ENCODE data around the genes CORO7, NUDT16L1, DNAAF8 and PPL.

DNA sequence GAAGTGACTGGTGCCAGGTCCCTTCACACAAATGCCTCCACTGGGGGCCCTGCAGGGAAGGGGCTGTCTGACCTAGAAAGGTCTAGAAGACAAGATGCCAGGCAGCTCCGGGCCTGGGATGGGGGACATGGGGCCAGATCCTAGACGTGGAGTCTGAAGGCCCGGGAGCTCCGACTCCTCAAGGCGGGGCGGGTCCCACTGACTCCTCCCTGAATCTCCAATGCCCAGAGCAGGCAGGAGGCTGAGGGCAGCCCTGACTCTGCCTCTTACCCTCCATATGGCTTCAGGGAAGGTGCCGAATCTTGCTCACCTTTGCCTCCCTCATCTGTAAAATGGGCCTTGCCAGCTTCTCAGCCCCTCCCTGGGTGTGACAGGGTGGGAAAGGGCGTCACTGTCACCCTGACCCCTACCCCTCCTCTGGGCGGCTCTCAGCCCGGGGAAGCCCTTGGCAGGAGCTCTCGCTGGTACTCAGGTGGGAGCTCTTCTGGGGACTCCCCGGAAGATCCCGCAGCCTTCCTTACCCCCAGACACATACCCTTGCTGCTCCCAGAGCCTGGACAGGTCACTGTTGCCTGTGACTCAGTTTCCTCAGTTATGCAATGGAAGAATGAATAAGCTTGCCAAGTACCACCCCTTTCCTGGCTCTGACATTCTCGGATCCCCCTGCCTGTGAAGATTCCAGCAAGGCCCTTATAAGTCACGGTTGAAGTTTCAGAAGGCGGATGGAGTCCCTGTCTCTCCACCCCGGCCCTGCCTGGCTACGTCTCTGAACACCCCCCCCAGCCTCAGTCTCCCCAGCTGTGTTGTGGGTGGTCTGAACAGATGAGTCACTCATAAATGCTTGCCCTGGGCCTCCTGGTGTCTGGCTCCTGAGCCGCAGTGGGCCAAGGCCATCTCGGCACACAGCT, 15.0 kb downstream of the VASN start:
- RRBS = 96% methylated on average over 6 of the region's 20 CpGs

DNA sequence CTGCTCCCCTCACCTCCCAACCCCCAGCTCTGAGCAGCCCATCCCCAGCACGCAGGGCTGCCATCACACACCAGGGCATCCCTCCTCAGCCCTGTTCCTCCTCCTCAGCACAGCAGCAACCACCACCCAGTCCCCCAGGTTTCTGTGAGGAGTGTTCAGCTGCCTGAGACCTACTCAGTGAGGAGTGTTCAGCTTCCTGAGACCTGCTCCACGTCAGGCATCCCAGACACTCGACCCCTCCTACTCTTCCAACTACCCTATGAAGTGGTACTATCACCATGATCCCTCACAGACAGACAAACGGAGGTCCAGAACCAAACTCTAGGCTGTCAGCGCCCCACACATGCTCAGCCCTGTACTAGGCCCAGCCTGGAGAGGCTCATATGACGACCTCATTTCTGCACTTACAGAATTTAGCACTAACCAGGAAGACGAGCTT, 21.0 kb downstream of the CORO7 start:
- RRBS = no CpG with 5 or more reads among the region's 7 CpGs

GRCh38 chr16:4397262-4397532, 19.2 kb downstream of the CORO7 start:
- RRBS = no CpG with 5 or more reads among the region's 9 CpGs

DNA sequence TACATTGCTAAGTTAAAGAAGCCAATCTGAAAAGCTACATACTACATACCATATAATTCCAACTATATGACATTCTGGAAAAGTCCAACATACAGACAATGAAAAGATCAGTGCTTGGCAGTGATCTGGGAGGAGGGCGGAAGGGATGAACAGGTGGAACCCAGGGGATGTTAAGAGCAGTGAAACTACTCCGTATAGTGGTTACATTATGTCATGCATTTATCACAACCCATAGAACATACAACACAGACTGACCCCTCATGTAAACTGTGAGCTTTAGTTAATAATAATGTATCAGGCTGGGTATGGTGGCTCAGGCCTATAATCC, 16.5 kb downstream of the CORO7 start:
- RRBS = no CpG with 5 or more reads among the region's 2 CpGs

- RRBS = 1% methylated on average over 51 of the region's 88 CpGs
Measured at GRCh38 chr16:4416064-4416752, at the start of gene CORO7. Gene CORO7, minus strand, starts transcription at chr16:4416596.

DNA sequence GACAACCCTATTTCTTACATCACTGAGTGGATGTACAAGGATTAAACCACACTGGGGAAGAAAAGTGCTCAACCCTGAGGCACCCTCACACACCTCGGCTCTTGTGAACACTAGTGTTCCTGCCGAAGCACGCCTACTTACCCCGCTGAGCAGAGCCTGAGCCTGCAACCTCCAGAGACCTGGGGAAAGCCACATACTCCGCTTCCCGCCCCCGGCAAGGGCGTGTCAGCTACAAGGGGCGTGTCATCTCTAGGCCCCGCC, 172 bp upstream of the HMOX2 start:
- RRBS = under 1% methylated on average over 4 of the region's 10 CpGs

DNA sequence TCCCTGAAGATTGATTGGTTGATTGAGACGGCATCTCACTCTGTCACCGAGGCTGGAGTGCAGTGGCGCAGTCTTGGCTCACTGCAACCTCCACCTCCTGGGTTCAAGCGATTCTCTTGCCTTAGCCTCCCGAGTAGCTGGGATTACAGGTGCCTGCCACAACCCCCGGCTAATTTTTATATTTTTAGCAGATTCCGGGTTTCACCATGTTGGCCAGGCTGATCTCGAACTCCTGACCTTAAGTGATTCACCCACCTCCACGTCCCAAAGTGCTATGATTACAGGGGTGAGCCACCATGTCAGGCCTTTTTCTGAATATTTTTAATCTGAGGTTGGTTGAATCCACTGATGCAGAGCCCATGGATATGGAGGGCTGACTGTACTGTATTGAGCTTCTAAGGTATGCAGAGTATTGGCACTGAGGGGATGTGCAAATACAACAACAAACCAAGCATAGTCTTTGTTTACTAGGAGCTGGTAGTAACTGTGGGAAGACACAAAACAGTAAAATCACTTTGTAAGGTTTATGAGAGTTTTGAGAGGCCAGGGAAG, 8.8 kb downstream of the HMOX2 start:
- RRBS = no CpG with 5 or more reads among the region's 9 CpGs

DNA sequence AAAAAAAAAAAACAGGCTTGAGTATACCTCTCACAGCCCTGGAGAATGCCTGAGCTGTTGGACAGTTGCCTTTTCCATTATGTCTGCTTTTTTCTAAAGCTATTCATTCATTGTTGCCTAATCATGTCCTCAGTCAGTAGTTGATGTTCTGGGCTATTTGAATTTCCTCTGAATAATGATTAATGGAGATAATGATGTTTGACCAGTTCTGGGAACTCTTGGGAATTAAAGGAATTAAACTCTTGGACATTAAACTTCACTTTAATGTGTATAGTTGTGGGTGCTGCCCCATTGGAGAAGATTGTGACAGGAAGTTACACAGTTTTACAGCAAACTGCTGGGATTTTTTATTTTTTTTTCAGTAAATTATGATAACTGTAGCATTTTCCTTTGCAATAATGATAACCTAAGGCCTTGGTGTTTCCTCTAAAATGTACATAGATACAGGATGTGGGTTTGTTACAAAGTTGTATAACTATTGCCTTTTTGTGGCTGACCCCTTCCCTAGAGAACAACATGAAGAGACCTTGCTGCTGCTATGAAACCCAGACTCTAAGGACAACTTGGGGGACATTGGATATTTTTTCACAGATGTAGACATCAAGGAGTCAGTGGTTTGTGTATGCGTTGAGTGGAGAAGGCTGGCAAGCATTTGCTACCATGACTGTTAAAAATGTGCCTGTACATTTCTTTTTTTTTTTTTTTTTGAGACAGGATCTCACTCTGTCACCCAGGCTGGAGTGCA, 12.1 kb downstream of the HMOX2 start:
- RRBS = no CpG with 5 or more reads among the region's 1 CpG

GRCh38 chr16:4615764-4616402, 1.2 kb upstream of the UBALD1 start:
- RRBS = 3% methylated on average over 5 of the region's 39 CpGs

- RRBS = no CpG with 5 or more reads among the region's 14 CpGs
Measured at GRCh38 chr16:4618053-4618872, 3.6 kb upstream of the UBALD1 start.

DNA sequence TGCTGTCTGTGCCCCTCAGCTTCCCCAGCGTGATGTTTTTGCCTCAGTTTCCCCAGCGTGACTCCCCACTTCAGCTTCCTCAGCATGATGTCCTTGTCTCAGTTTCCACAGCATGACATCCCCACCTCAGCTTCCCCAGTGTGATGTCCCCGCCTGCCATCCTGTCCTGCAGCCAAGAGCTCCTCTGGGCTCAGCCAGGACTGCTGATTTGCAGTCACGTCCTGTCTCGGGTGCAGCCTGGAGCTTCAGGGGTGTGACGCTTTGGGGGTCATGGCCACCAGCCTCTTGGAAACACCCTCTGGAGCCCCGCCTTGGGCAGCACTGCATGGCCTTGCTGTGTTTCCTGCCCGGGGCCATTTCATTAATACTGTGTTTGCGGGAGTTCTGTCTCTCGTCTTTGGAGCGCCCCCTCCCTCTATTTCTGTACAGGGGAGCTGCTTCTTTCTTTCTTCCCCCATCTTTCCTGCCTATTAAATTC, 16.5 kb upstream of the NUDT16L1 start:
- RRBS = no CpG with 5 or more reads among the region's 11 CpGs

- RRBS = 5% methylated on average over 15 of the region's 106 CpGs
Measured at GRCh38 chr16:4693271-4694065, at the start of gene NUDT16L1. Gene NUDT16L1, plus strand, starts transcription at chr16:4693562.

DNA sequence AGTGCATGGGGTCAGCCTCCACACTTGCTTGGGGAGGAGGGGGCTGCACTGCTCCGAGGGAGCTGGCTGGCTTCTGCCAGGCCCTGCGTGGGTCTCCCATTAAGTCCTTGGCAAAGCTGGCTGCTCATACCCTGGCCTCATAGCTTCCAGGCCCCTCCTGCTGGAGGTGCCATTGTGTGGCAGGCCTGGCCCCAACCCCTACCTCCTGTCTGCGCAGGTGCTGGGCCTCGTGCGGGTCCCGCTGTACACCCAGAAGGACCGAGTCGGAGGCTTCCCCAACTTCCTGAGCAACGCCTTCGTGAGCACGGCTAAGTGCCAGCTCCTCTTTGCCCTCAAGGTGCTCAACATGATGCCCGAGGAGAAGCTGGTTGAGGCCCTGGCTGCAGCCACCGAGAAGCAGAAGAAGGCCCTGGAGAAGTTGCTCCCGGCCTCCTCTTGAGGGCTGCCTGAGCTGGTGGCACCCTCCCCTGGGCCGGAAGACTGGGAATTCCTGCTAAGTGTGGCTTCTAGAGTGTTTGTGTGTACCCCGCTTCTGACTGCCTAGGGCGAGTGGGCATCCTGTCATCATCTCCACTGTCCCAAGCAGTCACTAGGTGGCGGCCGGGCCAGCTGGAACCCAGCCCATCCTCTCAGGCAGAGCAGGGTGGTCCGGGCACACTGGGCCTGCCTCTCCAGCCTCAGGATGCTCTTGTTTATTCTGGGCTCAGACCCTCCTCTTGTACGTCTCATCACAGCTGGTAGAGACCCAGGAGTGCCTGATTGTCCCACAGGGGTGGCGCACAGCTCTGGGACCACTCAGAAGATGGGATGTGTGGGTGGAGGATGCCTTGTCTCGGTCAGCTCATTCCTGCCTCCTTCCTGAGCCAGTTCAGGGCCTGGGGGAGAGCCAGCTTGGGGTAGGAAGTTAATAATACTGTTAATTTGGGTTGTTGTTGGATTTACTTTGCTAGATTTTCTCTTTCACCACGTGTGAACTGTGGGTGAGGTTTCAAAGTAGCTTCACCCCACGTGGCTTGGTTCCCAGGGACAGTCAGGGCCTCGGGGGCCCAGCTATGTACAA, 1.7 kb downstream of the NUDT16L1 start:
- RRBS = 88% methylated on average over 2 of the region's 26 CpGs

DNA sequence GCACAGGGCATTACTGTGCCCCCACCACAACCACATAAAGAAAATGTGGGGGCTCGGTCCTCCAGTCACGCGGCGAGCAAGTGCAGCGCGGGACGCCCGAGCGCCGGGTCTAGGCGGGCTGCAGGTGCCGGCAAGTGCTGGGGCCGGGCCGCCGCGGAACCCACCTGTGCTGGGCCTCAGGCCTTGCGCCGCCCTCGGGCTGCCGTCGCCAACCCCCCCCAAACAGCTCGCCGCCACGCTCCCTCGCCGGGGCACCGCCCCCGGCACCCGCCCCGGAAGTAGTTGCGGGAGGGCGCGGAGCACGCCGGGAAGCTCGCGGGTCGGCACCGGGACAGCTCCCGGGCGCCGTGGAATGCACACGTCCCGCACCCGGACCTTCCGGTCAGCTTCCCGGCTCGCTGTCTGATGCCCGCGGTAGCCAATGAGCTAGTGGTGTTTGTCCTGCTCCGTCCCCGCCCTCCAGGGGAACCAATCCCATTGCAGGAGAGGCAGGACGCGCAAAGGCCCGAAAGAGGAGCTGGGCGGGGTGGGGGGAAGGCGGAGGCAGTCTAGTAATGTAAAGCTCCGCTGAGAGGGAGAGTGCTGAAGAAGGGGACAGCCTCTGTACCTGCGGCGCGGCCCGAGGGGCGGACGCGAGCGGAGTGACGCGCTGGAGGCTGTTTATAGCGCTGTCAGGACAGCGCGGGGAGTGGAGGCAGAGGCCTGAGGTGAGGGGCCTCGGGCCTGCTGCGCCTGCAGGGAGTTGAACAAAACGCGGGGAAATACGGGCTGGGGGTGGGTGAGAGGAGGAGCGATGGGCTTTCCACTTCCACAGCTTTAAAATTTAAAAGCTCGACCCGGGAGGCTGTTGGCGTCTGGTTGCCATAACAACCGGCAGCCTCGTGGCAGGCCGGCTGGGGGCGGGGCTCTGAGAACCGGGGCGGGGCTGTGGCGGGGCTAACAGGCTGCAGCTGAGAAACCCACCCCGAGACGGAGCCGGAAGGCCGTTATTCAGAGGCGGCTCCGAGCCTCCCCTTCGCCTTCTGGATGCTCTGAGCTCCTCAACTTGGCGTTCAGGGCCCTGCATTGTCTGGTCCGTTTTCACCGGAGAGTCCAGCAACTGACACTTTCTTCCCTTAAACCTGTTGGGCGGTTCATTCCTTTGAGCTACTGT, at the start of gene DNAAF8:
TSS of gene DNAAF8 (plus strand) at position 546 of the 1,153 bp plus-strand sequence.
- RRBS = 1% methylated on average over 17 of the region's 98 CpGs

- RRBS = 44% methylated on average over 12 of the region's 63 CpGs
Measured at GRCh38 chr16:4935984-4936903, 704 bp downstream of the PPL start.

- RRBS = 50% methylated on average over 30 of the region's 71 CpGs
Measured at GRCh38 chr16:4936914-4937518, at the start of gene PPL. Gene PPL, minus strand, starts transcription at chr16:4937148.

DNA sequence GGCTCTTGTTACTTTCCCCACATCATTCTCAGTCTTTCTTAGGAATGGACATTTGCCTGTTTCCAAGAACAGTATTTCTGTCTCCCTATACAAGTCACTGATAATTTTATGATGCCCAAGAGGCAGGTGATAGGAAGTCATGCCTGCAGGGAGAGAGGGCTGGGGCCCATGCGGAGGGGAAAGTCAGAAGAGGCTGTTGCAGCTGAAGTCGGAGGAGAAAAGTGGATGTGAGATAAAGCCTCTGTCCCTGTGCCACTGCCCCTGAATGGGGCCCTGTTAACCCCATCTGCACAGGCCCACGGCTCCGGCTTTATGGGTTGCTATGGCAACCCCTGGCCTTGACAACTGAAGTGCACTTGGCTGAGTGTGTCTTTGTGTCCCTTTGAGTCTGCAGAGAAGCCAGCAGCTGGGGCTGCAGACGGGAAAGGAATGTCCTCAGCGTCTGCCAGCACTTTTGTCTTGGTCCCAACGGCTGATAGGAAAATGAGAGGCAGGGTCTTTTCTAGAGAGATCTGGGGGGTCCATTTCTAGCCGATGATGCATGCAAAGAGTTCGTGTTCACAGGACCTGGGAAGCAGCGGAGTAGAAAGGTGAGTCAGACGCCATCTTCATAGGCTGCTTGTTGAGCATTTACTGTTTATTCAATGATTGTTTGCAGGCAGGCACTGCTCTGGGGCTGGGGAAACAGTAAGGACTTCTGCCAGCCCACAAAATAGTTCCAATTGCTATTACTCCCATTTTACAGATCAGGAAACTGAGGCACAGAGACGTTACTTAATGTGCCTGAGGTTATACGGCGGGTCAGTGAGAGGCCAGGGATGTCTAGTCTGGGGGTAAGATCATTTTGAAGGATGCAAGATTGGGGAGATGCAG, 46.2 kb downstream of the ABAT start:
- RRBS = no CpG with 5 or more reads among the region's 14 CpGs

- RRBS = 2% methylated on average over 3 of the region's 26 CpGs
Measured at GRCh38 chr16:8849767-8851088, 18.6 kb downstream of the CARHSP1 start.

- RRBS = no CpG with 5 or more reads among the region's 18 CpGs
Measured at GRCh38 chr16:8887958-8888639, 5.9 kb downstream of the LITAFD start.

GRCh38 chr16:8892974-8894318, 11.3 kb downstream of the LITAFD start:
- RRBS = no CpG with 5 or more reads among the region's 30 CpGs